Placental epithelial cell (primary cell): Measurements from ENCODE around the genes FGF14, SLC10A2 and DAOA.

GRCh38 chr13:101916317-101917475, at the start of gene FGF14:
Gene FGF14 (minus strand): TSS chr13:101916945.
- CAGE, long polyA plus RNA = no peak

DNA sequence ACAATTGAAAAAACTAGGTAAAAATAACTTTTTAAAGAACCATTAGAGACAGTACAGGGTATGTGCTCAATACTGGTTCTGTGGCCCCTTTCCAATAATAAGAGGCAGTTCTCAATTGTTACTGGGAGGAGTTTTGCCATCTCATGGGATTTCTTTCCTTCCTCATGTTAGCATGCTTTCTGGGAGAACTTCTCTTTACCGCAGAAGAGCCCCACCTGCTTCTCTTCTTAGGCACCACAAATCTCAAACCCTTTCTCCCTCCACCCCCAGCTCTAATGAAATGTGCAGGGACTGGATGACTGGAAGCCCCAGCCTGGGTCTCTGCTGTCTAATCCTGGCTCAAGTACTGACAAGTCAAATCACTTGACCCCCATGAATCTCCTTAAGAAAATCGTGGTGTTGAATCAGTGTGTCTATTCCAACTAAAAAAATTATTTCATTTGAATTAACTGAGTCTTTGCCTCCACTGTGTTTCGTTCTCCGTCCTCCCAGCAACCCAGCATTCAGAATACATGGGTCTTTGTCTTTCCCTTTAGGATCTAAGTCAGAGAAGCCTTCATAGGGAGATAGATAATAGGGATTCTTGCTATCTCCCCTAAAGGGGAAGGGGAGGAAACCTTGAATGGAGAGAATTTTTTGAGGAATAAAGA, 14.5 kb downstream of the METTL21C start:
- CAGE, long polyA plus RNA = no peak

GRCh38 chr13:102724784-102725362, 30.0 kb upstream of the METTL21C start:
- CAGE, long polyA plus RNA = no peak

DNA sequence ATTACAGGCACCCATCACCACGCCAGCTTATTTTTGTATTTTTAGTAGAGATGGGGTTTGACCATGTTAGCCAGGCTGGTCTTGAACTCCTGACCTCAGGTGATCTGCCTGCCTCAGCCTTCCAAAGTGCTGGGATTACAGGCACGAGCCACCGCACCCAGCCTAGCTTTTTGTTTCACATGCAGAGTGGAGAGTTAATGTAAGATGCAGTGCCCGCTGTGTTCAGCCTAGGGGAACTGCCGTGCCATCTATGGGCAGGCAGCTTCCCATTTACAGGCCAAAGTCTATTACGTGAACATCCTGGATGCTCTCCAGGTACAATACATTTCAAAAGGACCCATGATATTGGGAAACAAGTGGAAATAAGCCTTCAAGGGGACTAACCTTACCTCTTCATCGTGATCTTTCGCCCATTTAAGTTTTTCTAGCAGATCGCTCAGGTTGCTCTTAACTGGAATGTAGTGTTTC, 10.1 kb downstream of the POGLUT2 start:
- CAGE, long polyA plus RNA = no peak

DNA sequence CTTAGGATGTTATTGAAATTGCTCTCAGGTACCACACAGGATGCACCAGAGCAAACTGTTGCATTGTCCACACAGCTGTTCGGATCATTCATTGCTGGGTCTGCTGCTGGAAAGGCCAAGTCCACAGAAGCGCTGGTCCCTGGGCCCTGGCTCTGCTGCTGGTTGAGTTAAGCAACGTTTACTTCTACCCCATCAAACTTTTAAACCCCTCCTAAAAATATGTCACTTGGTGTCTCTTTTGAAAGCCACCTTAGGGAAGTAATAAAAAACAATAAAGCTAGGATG, at the start of gene SLC10A2:
TSS of gene SLC10A2 (minus strand) at position 260 of the 285 bp plus-strand sequence.
- CAGE, long polyA plus RNA = no peak

GRCh38 chr13:105465800-105466298, at the start of gene DAOA:
Gene DAOA (plus strand): TSS chr13:105466045.
- CAGE, long polyA plus RNA = no peak

DNA sequence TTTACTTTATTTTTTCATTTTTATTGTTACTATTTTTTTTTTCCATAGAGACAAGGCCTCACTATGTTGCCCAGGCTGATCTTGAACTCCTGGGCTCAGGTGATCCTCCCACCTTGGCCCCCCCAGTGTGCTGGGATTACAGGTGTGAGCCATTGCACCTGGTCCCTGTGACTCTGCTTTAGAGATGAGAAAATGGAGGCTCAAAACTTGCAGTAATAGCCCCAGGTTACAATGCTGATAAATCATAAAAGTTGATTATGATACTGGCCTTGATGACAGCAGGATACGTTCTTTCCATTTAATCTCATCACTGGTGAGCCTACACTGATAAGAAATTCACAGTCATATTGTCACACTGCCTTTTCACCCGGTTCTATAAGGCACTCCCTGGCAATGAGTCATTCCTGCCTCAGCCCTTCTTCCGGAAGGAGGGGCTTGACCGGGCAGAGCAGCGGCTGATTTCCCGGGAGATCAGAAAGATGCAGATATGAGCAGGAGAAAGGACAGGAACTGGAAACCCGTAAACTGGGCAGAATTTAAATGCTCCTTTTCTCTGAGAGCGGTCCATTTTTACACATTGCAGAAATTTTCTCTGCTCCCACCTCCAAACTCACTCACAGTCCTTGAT, 453.2 kb downstream of the DAOA start:
- CAGE, long polyA plus RNA = no peak

DNA sequence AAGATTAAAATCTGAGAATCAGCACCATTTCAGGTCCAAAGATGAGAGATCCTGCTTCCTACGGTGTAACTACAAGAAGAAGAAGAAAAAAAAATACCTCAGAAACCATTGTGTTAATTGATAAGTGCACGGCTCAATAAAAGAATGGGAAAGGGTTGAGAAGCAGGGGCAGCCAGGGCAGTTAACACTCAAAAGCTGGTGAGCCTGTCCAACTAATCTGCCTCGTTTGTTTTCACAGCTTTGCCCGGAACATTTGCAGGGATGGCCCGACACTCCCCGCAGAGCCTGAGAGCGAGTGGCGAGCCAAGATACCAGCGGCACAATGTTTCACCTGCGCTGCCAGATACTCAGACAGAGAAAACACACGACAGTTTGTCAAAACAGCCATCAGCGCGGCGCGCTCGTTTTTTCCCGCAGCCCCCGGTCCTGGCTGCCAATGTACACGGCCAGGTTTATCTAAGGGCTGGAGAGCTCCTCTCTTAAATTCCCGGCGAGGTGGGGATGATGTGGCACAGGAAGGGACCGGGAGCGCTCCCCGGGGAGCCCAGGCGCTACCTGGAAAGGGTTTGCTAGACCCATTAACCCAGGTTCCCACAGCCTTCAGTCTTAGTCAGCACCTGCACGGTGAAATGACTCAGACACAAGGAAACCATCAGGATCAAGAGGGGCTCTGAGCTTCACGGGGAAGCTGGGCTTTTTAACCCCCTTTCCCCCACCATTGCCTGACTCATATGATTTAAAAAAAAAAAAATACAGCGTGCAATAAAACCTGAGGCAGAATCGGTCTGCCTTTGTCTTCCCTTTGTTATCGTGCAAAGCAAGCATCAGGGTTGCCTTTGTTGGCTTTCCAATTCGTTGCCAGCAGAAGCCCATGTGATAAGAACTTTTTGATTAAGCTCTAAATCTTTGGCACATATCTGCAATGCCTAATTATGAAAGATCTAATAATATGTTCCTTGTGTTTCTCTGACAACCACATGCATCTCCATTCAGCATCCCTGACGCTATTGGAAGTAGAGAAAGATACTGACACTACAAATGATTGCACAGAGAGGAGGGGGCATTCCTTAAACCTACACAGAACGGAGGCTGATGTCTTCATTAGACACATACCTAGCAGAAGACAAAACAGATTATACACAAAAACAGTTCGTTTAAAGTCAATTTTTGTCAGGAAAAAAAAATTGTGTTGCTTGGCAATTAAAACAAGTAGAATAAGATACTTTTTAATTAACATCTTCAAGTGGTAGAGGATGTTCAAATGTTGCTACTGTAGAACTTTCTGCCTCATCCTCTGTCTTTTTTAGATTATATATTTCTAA, 186.1 kb downstream of the EFNB2 start:
- CAGE, long polyA plus RNA = no peak

GRCh38 chr13:106352223-106352493, 183.3 kb downstream of the EFNB2 start:
- CAGE, long polyA plus RNA = no peak

DNA sequence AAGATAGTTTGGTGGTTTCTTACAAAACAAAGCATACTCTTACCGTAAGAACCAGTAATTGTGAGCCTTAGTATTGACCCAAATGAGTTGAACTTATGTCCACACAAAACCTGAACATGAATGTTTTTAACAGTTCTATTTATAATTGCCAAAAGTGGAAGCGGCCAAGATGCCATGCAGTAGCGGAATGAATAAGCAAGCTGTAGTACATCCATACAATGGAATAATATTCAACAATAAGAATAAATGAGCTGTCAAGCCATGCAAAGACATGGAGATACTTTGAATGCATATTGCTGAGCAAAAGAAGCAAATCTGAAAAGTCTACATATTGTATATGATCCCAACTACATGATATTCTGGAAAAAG, 183.0 kb downstream of the EFNB2 start:
- CAGE, long polyA plus RNA = no peak

DNA sequence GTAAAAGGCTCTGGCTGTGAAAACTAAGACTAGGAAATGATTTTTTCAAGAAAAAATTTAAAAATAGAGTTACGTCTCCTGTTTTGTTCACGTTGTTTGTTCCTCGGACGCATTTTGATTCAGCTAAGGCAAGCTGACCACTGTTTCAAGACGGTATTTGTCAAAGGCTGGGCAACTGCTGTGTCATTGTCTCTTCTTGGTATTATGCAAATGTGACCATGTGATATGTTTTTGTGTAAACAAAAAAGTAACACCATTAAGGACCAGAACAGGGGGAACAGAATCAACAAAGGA, 286.3 kb downstream of the NALF1 start:
- CAGE, long polyA plus RNA = no peak

GRCh38 chr13:107719667-107720196, 147.6 kb downstream of the NALF1 start:
- CAGE, long polyA plus RNA = no peak

DNA sequence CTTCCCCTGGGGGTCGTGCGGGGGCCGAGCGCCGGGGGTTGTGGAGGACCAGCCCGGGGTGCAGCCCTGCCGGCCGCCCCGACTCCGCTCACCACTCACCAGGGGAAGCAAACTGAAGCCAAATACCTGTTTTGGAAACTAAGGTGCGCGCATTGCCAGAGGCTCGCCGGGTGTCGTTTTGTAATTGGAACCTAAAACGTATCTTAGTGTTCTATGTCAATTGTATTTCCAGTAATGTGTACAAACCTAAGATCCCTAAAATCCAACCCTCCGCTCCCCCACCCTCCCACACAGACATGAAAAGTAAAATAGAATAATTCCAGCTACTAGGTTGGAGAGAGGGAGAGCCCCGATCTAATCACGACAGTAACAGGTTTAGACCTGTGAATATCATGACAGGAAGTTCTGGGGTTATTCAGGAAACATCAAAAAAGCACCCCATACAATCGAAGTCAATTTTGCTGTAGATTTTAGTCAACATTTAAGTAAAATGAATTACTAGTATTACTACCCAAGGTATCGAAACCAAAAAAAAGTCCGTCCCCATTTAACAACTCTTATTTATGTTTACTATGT, 701 bp downstream of the ABHD13 start:
- CAGE, long polyA plus RNA = no peak

DNA sequence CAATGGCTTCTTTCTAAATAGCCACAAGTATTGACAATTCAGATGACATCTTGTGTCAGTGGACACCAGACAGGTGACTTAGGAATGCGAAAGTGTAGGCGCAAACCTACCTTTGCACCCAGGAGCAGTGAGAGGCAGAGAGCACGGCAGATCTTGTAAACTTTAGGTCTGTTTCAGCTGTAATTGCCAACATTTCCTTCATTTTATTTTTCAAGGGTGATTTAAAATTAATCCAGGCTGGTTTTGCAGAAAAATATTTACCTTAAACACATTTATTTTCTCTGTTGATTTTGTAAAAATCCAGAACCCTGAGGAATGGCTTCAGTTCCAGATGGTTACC, 34.8 kb downstream of the TNFSF13B start:
- CAGE, long polyA plus RNA = no peak

- CAGE, long polyA plus RNA = no peak
Measured at GRCh38 chr13:108496023-108496673, 133.3 kb upstream of the MYO16 start.

- CAGE, long polyA plus RNA = no peak
Measured at GRCh38 chr13:109331894-109332961, 454.2 kb downstream of the IRS2 start.

DNA sequence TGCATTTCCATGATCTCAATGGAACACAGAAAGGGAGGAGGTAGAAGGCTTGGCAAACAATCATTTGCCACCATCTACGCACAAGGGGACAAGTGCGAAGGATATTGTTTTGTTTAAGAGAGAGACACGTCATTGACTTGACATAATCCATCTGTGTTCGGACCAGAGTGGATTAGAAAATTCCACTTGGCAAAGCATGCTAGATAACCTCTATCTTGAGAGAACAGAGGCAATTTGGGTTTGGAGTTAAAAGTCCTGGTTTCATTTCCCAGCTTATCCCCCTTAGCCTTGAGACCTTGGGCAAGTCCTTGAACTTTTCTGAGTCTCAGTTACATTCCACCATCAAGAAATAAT, 209.9 kb downstream of the IRS2 start:
- CAGE, long polyA plus RNA = no peak

DNA sequence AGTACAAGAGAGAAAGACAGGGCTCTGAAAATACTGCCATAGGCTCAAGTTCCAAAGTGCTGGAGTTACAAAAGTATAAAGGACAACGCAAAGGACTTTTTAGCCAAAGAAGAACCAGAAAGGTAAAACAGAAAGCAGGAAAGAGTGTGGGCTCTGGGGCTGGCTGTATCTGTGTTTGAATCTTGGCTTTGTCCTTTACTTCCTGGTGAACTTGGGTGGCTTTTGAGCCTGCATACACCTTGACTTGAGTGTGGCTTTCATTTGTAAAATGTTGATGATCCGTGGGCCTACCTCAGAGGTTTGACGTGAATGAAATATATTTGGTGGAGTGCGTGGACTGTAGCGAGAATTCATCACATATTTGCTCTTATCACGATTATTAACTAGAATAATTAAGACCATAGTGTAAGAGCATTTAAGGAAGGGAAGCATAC, 196.0 kb downstream of the IRS2 start:
- CAGE, long polyA plus RNA = no peak

- CAGE, long polyA plus RNA = no peak
Measured at GRCh38 chr13:109656132-109656686, 130.2 kb downstream of the IRS2 start.

- CAGE, long polyA plus RNA = no peak
Measured at GRCh38 chr13:109720680-109721435, 65.5 kb downstream of the IRS2 start.